Endothelial cell (in vitro differentiated cells): Measurements from ENCODE around the genes CIB4 and DPYSL5.

DNA sequence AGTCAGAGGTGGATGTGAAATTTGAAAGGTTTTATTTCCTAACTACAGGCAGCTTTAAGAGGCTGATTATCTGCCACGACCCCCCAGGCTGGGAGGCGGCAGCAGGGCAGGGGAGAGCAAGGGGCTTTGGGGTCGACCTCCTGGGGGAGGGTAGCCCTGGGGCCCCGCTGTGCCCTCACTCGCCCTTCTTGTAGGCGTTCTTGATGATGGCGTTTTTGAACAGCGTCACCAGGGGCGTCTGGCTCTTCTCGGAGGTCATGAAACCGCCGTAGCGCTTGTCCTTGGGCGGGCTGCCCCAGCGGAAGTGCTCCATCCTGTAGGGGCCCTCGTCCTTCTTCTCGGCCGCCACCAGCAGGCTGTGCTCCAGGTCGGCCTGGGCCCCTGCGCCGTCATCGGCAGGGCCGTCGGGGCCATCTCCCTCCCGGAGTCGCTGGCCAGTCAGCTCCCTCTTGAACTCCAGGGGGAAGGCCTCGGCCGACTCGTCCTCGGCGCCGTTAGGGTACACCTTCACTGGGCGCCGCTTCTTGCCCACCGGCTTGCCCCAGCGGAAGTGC, 7.4 kb downstream of the POMC start:
- PRO-cap, result no peak

DNA sequence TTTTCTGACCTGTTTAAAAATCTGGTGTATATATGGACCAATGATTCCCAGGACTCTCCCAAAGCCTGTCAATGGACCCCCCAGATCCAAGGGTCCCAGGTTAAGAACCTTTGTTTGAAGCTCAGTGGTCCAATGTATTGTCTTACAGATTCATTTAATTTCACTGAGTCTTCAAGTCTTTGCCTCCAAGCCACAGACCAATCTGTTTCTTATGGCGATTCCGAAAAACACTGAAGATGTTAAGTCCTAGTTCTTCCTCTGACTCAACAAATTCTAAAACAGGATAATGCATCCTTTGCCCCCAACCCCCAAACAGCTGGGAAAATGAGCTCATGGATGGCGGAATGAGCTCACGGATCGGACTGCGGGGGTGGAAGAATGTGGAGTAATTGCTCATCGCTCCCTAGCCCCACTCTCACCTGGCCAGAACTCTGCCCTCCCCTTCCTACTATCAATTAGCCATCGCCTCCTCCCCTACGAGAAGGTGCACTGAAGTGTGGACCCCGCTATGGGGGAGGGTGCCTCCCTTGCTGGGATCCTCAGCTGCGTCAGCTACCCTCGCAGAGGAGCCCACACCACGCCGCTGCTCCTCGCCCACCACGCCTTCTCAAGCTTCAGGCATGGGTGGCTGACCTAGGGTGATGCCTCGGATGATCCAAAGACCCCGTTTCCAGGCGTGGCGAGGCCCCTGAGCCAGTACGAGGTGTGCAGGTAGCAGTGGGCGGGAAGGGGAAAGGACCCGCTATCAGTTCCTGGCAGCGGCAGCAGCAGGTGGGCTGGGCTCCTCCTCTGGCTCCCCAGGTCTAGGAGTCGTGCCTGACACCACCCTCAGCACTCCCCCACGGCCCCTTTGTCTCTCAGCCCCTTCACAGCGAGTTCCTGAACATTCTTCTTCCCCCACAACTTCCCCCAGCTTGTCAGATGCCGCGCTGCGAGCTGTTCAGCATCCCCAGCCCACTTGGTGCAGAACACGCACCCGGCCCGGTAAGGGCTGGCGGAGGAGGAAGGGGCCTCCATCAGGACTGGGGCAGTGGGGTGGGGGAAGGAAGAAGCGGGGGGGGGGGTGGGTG, 82.1 kb upstream of the POMC start:
- PRO-cap, result bidirectional peak, plus-strand start at position 745 of the sequence, minus-strand start at position 709 of the sequence

GRCh38 chr2:25257408-25257945, 84.2 kb downstream of the DNMT3A start:
- PRO-cap, result bidirectional peak, plus-strand start at chr2:25257583, minus-strand start at chr2:25257330

DNA sequence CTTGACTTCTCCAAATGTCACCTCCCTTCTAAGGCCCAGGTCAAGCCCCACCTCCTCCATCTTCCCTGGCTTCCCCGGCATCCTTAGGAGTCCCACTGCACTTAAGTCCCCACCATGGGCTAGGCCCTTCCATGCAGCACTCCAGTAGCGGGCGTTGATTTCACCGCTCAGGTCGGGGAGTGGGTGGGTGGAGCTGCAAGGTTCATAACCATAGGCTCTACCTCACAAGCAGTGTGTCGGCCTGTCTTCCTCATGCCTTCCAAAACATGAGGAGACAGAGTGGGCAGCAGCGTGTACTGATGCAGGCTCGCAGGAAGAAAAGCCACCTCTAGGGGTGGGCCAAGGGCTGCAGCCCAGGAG, 47.6 kb downstream of the DNMT3A start:
- PRO-cap, result no peak

DNA sequence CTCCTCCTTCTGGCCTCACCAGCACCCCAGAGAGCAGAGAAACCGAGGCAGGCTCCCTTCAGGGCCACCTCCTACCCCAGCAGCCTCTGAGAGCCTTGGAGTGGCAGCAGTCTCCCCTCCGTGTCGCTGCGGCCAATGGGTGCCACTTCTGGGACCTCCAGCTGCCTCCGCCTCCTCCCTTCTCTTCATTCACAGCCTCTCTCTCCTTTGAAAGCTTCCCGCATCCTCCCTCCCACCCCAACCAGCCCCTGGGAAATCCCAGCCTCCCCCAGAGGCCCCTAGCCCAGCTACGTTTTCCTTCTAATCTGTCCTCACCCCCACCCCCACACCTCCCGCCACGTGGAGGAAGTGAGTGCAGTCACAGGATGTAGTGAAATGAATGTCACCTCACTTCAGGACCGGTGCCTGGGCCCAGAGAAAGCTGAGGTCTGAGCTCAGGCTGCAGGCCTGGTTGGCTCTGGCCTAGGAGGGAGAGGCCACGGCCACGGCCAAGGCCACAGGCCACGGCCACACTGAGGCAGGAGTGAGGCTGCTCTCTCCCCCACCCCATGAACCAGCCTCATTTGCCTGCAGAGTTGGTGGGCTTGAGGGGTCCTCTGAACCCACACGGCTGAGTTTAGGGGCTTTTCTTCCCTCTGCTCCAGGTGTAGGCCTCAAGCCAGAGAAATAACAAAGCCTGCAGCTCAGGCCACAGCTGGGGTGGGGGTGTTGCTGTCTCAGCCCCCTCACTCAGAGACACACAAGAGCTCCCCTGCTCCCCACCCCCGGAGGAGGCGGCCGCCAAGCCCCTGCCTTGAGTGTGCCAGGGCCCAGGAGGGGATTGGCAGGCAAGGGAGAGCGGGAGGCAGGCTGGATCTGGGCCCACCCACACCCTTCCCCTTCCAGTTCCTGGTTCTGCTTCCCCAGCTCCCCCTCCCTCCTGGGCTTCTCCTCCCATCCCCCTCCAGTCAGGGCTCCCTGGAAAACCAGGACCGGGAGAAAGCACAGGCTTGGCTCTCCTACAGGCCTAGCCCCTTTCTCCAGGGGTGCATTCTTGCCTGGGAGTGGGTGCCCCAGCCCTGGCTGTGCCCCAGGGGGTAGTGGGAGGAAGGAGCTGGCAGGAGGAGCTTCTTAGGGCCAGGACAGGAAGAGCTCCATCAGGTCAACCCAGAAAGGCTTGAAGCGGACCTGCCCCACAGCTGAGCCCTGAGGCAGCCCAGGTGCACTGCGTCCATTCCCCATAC, 27.1 kb downstream of the DNMT3A start:
- PRO-cap, result bidirectional peak, plus-strand start at position 390 of the sequence, minus-strand start at position 209 of the sequence; unidirectional peak, minus-strand start at position 857 of the sequence

DNA sequence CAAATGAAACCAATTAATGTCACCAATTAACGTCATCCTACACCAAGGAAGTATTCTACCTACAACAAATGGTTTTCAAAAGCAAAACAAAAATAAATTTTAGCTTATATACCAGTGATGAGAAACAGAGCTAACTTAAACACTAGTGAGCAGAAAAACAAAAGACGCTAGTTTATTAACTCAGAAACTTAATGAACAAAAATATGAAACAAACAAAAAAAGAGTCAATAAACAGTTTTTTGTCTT, 87.8 kb downstream of the ASXL2 start:
- PRO-cap, result no peak

DNA sequence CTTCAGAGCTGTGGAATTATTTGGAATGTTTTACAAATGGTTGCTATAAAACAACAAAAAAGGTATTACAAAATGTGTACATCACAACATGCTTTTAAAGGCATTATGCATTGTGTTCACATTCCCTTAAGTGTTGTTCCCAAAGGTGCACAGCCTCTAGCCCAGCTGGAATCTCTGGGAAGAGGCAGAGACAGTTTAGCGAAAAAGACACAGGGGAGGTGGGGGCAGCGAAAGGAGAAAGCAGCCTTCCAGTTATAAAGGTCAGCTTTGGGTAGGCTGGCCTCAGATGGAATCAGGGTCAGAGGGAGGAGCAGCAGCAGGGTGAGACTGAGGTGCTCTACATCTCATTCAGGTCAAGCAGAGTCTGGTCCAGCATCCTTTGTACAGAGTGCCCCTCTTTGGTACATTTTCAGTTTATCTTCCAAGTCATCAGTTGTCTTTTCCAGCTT, 68.7 kb downstream of the ASXL2 start:
- PRO-cap, result no peak

- PRO-cap, result no peak
Measured at GRCh38 chr2:25980553-25980982, 1.7 kb downstream of the KIF3C start.

DNA sequence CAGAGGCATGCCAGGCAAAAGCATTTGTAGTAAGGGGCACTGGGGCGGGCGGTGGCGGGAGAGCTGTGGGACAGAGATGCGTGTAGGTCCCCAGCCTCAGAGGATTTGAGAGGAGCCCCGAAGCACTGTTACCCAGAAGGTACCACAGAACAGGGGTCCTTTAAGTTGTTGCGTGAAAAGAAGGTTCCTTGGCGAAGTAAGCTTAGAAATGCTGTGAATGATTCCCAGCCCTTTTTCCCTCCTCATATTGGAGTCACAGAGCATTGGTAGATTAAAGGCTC, 12.5 kb downstream of the GAREM2 start:
- PRO-cap, result no peak

GRCh38 chr2:26298835-26299365, 47.0 kb upstream of the SELENOI start:
- PRO-cap, result no peak

- PRO-cap, result bidirectional peak, plus-strand start at chr2:26345078, minus-strand start at chr2:26344774
Measured at GRCh38 chr2:26344612-26345255, 1.2 kb upstream of the SELENOI start.

DNA sequence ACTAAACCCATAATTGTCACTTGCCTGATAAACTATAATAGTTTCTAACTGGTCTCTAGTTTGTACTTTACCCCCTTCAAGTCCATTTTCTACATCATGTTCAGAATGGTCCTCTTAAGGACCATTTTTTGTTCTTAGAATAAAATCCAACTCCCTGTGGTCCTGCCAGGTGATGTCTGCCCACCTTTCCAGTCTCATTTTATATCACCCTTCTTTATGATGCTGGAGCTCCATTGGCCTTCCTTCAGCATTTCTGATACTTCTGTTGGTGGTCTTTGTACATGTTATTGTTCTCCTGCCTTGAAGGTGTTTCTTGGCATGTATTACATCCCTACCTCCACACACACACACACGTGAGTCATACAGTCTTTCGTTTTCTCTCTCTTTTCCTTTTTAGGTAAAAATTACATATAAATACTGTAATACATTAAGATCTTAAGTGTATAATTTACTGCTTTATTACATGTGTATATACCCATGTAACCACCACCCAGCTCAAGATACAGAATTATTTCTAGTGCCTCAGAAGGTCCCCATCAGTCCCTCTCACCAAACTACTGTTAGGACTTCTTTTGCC, 10.1 kb upstream of the ADGRF3 start:
- PRO-cap, result no peak

DNA sequence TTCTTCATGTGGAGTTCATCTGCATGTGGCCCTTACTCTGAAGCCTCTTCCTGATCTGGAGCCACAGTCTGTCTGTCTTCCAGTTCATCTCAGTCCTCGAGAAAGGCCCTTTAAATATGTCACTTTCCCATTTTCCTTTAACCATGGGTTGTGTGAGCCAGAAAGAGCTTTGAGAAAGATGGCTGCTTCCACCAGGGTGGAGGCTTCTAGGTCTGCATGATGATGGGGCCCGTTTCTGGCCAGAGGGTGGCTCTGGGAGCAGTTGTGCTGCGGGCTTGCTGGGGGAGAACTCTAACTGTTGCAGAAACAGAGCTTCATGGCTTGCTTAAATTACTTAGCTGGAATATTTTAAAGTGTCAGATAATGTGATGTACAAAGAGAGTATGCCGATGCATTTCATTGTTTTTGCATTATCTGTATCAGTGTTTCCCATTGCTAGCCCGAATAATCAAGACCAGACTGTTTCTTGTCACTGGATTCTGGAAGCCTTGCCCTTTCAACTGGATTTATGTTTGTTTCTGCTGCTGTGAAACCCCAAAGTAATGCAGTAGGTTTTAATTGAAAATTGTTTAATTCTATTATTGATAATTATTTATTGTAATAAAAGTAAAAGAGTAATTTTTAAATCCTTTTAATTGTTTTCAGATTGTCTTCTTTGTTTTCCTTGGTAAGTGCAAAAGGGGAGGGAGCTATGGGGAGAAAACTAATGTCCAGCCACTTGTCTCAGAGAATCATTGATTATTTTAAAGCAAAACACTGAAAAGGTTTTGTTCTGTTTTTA, 6.3 kb upstream of the DRC1 start:
- PRO-cap, result no peak

- PRO-cap, result no peak
Measured at GRCh38 chr2:26483838-26484460, 74.6 kb downstream of the OTOF start.

GRCh38 chr2:26495585-26496264, 62.8 kb downstream of the OTOF start:
- PRO-cap, result no peak

DNA sequence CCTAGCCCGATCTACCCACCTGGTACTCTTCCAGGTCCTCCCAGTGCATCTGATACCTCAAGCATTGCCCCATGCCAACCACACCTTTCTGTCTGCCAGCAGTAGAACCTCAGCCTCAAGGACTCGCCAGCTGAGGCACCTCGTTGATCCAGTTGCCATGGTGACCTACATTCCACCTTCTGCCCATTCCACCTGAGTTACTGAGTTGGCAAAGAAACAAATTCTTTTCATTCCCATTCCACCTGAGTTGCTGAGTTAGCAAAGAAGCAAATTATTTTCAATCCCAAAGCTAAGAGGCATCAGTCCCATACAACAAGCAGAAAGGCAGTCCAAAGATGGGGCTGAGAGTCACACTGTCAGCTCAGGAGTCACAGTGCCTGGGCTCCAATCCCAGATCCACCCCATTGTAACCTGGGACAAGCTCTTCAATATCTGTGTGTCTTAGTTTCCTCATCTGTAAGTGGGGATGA, at the start of gene CIB4:
Gene CIB4 (minus strand): TSS at position 125 of the 470 bp plus-strand sequence.
- PRO-cap, result no peak

DNA sequence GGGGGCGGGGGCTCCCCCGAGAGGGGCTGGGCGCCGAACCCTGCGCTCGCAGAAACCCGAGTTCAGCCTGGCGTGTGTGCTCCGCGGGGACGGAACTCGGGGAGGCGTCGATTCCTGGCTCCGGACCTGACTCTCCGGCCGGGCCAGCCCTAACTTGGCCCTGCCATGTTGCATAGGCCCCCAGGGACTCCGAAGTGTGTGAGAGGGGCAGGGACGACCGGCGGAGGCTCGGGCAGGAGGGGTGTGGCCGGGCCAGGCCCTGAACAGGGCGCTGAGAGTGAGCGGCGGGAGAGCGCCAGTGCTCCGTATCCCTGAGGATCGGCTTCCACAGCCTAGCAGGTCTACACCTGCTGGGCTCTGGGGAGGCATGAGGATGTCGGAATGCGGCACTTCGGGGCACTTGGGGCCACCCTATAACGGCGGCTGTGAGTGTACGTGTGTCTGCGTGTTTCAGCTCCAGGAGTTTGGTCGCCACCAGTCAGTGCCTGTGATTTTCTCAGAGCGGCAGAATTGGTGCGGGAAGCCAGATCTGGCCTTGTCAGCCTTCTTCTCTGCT, 794 bp downstream of the KCNK3 start:
- PRO-cap, result no peak

GRCh38 chr2:26749717-26750732, 14.1 kb upstream of the SLC35F6 start:
- PRO-cap, result unidirectional peak, plus-strand start at chr2:26750131; bidirectional peak, plus-strand start at chr2:26750597, minus-strand start at chr2:26750285

DNA sequence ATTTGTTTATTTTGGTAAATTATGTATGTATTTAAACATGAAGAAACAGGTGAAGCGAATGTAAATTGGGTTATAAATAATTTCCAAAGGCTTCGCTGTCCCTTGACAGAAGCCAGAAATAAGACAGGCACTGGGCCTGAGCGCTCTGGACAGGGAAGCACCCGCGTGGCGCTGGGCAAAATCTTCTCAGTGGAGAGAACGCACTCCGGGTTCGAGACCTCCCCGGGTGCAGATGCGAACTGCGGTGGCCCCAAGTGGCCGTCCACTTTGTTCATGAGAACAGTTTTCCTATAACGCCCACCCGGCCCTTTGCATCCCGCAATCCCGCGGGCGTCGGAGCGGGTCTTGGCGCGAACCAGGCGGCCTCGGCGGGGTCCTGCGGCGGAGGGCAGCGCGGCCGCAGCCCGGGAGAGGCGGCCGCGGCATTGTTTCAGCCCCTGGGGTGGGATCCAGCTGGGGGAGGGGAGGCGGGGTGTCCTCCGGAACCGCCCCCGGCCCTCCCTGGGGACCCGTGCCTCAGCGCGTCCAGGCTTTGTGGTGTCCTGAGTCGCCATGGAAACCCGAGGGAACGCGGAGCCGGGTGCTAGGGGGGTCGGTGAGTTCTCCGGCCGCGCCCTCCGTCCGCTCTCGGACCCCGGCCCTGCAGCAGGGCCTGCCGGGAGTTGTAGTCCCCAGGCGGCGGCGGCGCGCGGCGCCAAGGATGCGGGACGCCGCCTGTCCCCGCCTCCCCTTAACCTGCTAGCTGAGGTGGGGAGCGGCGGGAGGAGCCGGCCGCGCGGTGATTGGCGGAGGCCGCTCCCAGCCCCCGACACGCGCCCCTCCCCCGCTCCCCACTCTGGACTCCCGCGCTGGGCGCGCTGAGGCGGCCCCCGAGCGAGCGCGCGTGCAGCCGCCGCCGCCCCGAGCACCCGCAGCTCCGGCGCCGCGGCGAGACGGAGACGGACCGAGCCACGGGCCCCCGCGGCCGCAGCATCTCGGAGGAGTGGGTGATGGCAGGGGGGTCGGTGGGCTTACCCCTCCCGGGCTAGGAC, at the start of gene DPYSL5:
Gene DPYSL5 (plus strand): TSS at position 860 of the 1,031 bp plus-strand sequence.
- PRO-cap, result unidirectional peak, plus-strand start at position 203 of the sequence; unidirectional peak, minus-strand start at position 554 of the sequence

- PRO-cap, result no peak
Measured at GRCh38 chr2:26912482-26912964, 57.9 kb upstream of the MAPRE3 start.